ENCODE data around the genes S100PBP and GJB3.

DNA sequence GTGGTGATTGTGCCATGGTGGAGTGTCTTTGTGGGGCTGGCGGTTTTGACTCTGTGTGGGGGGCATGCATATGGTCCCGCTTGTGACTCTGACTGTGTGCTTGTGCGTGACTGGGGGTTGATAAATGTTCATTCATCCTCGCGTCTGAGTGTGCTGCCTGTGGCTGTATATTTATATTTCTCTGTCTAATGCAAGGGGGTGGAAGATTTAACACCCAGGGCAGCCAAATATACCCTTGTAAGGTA is 1.2 kb upstream of the SYNC start:
- PRO-cap: no peak

DNA sequence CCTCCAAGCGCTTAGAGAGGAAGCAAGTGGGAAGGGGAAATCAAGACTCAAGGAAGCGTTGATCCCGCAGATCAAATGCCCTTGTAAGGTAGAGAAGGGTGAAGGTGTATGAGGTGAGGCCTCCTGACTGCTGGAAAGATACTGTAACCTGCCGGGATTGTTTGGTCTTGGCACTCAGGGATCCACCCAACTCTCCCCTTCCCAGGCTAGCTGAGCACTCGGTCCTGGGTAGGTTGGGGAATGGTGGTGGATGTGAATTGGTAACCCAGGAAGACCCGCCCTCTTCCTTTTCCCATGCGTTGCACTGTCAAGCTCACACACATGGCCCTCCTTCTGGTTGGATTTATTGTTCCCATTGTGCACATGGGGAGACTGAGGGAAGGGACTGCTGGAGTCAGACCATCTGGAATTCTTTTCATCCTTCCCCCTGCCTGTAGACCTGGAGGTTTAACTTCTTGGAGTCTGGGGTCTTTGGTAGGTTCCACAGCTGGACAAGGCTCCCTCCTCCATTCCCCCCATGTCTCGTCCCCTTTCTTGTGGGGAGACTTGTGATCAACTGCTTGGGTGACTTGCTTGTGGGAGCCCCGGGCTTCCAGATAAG is 16.5 kb downstream of the KIAA1522 start:
- PRO-cap: no peak

- PRO-cap: no peak
These were observed 15.8 kb downstream of the YARS1 start for GRCh38 chr1:32801349-32801812.

GRCh38 chr1:32817446-32818496 is at the start of gene S100PBP:
Gene S100PBP (plus strand): TSS chr1:32817653.
- PRO-cap: bidirectional peak, plus-strand start at chr1:32817626, minus-strand start at chr1:32817319; bidirectional peak, plus-strand start at chr1:32817797, minus-strand start at chr1:32817799; bidirectional peak, plus-strand start at chr1:32818109, minus-strand start at chr1:32818060; bidirectional peak, plus-strand start at chr1:32818235, minus-strand start at chr1:32818182

DNA sequence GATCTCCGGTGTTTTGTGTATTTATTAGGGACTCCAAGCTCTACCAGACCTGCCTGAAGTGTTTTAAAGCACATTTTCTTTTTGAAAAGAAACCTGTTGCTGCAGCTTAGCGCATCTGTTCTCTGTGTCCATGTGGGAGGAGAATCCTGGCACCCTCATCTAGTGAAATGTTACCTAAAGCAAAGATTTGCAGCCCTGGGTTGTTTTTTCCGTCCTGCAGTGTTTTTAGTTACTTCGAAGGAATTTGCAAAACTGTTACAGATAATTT is 978 bp downstream of the S100PBP start:
- PRO-cap: no peak

GRCh38 chr1:32948949-32949510 is 15.6 kb downstream of the RNF19B start:
- PRO-cap: no peak

GRCh38 chr1:32960160-32961000 is 4.2 kb downstream of the RNF19B start:
- PRO-cap: no peak

GRCh38 chr1:32988885-32989729 is 24.5 kb upstream of the RNF19B start:
- PRO-cap: no peak

DNA sequence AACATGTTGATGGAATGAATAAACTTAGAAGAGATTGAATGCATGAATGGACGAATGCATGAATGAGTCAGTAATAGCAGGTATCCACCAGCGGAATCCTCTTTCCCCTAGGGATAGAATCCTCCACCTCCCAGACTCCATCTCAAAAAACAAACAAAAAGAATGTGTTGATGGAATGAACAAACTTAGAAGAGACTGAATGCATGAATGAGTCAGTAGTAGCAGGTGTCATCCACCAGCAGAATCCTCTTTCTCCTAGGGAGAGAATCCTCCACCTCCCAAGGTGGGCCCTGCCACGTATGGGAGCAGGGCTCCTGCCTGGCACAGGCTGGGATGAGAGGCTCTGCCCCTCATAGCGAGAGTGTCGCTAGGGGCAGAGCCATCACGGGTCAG is 26.8 kb upstream of the RNF19B start:
- PRO-cap: no peak

GRCh38 chr1:33160954-33161902 is 20.6 kb downstream of the TRIM62 start:
- PRO-cap: bidirectional peak, plus-strand start at chr1:33161588, minus-strand start at chr1:33161534; unidirectional peak, plus-strand start at chr1:33161588

GRCh38 chr1:33267852-33268859 is 11.9 kb downstream of the ZNF362 start:
- PRO-cap: no peak

GRCh38 chr1:33298806-33299718 is 21.8 kb downstream of the A3GALT2 start:
- PRO-cap: no peak

GRCh38 chr1:33330941-33331575 is 10.2 kb upstream of the A3GALT2 start:
- PRO-cap: no peak

- PRO-cap: no peak
These were observed 17.1 kb upstream of the A3GALT2 start for GRCh38 chr1:33337917-33338415.

GRCh38 chr1:33339329-33339933 is 18.5 kb upstream of the A3GALT2 start:
- PRO-cap: no peak

DNA sequence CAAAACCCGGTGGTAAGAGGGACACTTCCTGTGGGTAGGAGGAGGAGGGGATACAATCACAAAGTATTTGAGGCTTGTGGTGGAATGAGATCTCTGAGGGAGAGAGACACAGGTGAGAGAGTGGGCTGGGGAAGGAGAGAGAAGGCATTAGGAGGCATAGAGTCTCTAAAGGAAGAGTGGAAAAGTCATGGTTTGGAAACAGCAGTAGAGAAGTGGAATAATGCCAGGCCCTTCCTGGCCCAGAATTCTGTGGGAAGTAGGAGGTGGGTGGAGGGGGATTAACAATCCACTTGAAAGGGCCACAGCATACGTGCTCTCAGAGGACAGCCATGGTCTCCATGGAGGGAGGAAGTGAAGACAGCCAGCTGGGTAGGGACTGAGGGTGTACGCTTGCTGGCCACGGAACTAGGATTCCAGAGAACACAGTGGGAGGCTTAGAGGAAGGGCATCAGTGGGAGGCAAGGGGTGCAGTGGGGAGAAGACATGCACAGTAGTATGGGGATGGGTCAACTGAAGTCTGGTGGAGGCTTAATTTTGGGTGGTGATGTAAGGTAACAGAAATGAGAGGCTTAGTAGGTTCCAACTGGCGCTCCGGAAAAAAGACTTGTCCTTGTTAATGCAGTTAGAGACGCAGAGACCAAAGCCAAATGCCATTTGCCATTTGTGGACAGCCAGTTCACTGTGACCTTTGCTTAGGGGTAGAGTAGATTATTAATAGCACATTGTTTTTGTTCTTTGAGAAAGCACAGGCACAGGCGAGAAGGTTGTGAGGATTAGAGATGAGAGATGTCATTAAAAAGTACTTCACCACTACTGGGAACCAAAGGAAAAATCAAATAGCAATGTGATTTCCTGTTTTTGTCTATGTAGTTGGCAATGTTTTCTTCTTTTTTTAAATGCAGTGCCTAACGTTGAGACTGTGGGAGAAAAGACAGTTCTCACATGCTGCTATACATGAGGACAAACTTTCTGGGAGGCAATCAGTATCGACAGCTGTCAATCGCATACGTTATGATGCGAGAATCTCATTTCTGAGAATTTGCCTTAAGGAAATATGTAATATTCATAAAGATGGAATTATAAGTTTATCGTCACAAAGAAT is 103.0 kb downstream of the ZSCAN20 start:
- PRO-cap: no peak

GRCh38 chr1:34762334-34763292 is 3.1 kb downstream of the GJB4 start:
- PRO-cap: no peak

DNA sequence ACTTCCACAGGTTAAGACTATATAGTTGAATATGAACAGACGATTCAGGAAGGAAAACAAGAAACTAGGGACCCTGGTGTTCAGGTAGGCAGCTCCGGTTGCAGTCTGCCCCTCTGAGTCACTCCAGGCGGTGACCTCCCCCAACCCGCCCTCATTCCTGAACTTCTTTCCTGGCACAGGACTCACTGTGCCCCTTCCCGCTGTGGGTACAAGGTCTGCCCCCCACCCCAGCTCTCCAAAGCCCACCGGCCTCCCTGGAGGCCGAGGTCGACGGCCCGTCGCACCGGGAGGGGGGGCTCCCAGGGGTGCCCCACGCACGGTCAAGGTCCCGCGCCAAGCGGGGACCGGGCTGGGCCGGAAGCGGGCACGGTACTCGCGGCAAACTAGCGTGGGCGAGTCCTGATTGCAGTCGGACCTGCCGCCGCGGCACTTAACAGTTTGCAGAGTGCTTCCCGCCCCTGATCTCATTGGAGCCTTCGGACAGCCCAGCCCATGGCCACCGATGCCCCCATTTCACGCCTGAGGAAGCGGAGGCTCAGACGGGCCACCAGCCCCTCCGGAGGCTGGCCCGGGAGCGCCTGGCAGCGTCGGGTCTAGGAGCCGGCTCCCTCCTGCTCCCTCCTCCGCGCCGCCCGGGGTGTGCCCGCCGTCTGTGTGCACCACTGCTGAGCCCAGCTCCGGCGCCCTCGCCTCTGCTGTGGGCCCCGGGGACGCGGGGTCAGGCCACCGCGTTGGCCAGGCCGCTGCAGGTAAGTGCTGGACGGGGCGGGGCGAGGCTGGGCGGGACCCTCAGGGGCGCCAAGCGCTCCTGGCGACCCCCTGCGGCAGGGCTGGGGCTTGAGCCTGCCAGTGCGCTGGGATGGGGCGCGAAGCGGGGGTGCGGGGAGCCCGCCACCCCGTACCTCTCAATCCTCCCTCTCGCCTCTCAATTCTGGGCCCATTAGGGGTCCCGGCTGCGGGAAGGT is at the start of gene GJB3:
Gene GJB3, plus strand, starts transcription at position 185 of the 965 bp plus-strand sequence.
- PRO-cap: no peak

GRCh38 chr1:34844148-34844844 is 15.3 kb downstream of the SMIM12 start:
- PRO-cap: no peak

- PRO-cap: no peak
These were observed 7.8 kb upstream of the SMIM12 start for GRCh38 chr1:34867308-34867843.